UCH-1 (cell line): ENCODE data around the genes DEPP1, ZNF22 and NPY4R.

GRCh38 chr10:43870708-43871497 lies 222.2 kb upstream of the ZNF32 start:
- RRBS, result no CpG with 5 or more reads among the region's 19 CpGs

DNA sequence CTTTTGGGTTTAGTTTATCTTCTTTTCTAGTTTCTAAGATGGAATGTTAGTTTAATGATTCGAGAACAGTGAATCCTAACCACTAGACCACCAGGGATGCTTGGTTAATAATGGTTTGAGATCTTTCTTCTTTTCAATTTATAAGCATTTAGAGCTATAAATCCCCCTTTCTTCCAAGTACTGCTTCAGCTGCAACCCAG lies 302.2 kb upstream of the ZNF32 start:
- RRBS, result no CpG with 5 or more reads among the region's 1 CpG

GRCh38 chr10:43972234-43972494 lies 323.5 kb upstream of the ZNF32 start:
- RRBS, result no CpG with 5 or more reads among the region's 4 CpGs

GRCh38 chr10:44008318-44008538 lies 359.5 kb upstream of the ZNF32 start:
- RRBS, result no CpG with 5 or more reads among the region's 6 CpGs

GRCh38 chr10:44380740-44381272 lies 4.1 kb downstream of the CXCL12 start:
- RRBS, result no CpG with 5 or more reads among the region's 9 CpGs

DNA sequence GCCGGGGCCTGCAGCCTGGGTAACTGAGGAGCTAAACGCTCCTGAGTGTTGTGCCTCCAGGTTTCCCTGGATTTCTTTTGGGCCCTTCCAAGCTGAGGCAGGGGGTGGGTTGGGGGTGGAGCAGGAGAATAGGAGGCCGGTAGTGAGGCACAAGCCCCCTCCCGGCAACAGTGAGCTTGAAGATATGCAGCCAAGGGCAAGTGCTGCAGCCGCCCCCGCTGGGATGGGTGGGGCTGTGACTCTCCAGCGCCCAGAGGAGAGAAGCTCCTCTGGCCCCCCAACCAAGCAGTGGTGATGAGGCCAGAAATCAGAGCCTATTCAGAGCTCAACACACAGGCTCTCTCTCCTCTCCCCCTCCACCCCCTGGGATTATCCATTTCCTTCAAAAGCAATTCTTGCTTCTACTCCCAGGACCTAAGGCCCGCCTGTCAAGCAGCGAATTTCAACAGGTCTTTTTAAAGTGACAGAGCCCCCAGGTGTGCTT lies 2.5 kb downstream of the CXCL12 start:
- RRBS, result no CpG with 5 or more reads among the region's 9 CpGs

DNA sequence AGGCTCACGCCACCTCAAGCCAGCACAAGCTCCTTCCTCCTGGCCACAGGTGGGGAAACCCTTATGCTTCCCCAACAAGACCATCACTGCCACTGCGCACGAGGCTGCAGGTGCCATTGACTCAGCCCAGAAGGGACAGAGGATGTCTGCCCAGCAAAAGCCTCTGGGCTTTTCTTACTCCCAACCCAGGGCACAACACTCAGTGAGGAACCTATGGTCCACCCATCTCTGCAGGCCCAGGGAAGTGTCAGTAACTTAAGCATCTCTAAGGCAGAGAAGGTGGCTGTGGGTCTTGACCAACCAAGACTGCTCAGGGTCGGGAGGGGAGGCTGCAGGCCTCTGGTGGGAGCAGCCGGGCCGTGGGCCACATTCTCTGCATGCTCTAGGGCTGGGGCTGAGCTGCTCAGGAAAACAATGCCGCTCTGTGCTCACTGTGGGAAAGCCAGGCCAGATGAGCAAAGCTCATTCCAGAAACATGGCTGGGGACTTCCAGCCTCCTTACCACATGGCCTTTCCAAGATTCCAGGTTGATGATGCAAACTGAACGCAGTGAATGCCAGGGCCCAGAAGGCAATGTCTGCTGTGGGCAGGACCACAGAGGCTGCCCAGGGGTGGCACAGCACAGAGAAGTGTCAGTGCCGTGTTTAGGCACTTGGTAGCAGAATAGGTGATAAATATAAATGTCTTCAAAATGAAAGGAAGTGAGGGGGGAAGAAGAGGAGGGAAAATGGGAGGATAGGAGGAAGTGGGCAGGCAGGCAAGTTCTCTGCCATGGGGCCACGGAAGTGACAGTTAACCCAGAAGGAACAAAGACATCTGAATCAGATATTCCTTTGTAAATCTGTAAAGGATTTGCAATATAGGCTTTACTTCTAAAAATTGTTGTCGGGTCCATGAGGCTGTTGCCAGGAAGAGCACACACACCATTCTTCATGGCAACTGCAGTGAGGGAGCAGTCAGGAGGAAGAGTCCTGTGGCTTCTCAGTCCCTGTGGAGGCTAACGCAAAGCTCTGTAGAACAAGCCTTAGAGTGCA lies 24.0 kb upstream of the RASSF4 start:
- RRBS, result no CpG with 5 or more reads among the region's 12 CpGs

DNA sequence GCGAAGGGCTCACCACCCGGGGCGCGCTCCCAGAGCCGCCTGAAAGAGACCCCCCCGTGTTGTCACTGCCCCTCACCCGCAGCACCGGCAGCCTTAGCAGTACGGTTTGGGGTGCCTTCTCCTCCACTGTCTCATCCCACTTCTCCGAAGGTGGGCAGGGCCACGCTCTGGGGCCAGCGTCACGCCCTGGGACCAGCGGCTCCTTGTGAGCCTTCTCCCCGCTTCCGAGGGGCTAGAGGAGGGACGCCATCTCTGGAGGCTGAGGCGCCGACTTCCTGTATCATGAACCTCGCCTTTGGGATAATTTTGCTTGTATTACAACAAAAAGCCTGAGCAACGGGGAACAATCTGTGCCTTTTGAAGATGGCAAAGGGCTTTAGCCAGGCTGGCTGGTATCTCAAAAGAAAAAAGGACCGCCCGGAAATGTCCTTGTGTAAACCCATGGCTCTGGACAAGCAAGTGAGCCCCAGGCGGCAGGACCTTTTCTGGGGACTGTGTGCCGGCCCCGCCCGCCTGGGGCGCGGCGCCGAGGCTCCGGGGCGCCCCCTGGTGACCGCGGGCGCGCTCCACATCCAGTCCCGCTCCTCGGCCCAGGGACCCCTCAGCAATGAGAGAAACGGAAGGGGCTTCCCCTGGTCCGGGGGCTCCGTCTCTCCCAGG lies 3.9 kb downstream of the DEPP1 start:
- RRBS, result 10% methylated on average over 24 of the region's 42 CpGs

- RRBS, result no CpG with 5 or more reads among the region's 10 CpGs
Observed at GRCh38 chr10:44978515-44979191, at the start of gene DEPP1. TSS of gene DEPP1 (minus strand) at chr10:44978809.

DNA sequence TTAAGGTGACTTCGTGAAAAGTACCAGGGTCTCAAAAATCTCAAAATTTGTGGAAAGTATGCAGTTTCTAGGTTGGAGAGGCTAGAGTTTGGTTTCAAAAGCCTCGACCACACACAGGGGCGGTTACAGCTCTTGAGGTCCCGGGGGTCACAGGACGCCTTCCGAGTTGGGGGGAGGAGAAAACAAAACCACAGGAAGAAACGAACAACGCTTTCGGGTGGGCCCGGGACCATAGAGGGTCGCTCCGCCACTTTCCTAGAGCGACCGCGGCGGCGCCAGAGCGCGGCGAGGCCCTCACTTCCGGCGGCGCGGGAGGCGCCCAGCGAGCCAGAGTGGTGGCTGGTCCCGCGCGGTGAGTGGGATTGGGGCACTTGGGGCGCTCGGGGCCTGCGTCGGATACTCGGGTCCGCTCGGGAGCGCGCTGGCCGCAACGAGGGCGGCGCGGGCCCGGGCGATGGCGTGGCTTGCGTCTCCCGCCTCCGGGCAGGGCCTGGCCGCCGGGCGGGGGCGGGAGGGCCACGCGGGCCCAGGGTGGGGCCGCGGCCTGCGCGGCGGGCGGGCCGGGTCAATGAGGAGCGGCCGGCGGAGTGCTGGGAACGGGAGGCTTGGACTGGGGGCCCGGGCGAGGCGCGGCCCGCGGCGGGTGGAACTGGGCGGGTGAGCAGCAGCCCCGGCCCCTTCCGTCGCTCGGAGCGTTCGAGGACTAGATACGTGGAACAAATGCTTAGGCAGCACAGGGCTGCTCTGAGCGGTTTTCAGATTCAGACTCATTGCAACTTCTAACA lies at the start of gene ZNF22:
Gene ZNF22, plus strand, starts transcription at position 297 of the 785 bp plus-strand sequence.
- RRBS, result 47% methylated on average over 40 of the region's 82 CpGs

DNA sequence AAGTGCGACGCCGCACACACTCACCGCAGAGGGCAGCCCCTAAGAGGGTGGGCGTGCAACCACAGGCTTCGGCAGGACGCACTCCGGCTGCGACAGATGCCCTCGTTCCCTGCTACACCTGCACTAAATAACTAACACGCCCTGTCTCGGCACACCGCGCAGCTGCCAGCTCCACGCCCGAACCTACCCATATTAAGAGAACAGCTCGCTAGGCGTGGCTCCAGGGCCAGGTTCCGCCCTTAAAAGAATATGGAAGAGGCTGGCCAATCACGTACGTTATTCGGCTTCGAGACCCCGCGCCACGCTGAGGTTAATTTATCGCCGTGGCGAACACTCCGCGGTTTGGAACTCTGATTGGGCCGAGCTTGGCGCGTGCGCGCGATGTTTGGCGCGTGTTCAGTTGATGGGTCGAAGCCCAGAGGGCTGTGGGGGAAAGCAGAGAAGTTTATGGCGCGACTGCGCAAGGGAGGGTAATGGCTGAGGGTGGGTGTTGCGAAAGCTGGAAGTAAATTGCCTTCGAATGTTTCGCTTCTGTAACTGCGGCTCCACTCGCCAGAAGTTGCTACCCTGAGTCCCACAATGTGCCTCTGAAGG lies 91.0 kb downstream of the OR13A1 start:
- RRBS, result no CpG with 5 or more reads among the region's 48 CpGs

GRCh38 chr10:45374662-45375022 lies 626 bp downstream of the ALOX5 start:
- RRBS, result no CpG with 5 or more reads among the region's 17 CpGs

GRCh38 chr10:45379985-45380631 lies 6.1 kb downstream of the ALOX5 start:
- RRBS, result no CpG with 5 or more reads among the region's 16 CpGs

- RRBS, result no CpG with 5 or more reads among the region's 16 CpGs
Observed at GRCh38 chr10:45445302-45445974, 71.4 kb downstream of the ALOX5 start.

DNA sequence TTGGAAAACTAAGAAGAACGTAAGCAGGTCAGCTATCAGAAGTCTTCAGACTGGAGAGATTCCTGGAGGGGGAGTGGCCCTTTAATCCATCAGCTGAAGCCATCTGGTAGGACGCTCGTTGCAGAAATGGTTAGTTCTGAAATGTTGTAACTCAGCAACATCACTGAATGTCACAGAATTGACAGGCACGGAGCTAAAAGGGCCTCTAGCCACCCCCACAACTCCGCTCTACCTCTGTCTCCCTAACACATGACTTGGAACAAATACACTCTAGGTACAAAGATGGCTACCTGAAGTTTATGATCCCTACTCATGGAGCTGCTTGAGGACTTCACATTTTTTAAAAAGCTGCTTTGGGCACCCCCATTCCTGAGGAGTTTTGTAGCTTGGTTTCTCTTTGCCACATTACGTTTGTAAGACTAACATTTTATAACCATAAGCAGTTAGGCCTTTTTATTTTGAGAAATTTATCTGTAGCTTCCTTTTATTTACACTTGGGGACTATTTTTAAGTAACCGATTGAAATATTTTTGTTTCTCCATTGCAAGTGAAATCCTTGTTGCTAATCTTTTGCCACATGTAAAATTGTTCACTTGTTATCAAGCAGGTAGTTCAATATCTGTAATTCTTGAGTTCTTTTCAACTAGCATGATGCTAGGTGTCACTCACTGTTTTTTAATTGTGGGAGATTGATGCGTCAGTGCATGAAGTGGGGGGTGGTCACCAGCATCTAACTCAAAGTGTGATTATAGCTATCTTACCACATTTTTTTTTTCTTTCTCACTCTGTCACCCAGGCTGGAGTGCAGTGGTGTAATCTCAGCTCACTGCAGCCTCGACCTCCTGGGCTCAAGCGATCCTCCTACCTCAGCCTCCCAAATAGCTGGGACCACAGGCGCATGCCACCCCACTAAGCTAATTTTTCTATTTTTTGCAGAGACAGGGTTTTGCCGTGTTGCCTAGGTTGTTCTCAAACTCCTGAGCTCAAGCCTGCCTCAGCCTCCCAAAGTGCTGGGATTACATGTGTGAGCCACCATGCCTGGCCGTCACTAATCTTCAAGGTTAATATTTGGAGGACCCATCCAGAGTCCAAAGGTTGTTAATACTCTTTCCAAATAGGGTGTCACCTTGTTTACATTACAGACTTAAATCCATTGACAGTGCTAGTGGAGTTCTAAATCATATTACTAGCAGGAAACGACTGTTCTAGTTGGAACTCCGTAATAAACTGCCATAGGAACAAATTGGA lies 28.6 kb downstream of the NCOA4 start:
- RRBS, result no CpG with 5 or more reads among the region's 15 CpGs

- RRBS, result no CpG with 5 or more reads among the region's 6 CpGs
Observed at GRCh38 chr10:46018653-46019764, 11.4 kb downstream of the NCOA4 start.

DNA sequence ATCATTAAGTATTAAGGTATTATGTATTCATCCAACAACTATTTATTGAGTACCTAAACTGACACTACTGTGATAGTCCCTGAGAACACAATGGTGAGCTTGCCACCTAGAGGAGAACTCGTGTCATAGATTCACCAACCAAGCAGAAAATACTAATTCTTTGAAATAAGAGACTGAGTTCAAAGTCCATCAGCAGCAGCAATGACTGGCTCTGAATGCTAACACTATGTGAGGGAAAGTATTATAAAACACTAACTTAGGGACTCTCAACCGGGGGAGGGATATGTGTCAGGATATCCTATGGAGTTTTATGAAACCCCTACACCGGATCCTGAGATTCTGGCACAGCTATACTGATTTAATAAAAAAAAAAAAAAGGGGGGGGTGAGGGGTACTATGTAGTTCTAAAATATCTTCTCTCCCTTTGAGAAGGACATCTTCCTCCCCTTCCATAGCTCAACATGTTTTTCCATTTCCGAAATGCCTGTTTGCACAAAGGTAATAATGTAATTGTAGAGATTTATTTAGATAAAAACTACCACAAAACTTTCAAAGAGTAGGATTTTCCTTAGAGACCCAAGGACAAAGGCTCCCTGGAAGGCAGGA lies 1.6 kb downstream of the NCOA4 start:
- RRBS, result no CpG with 5 or more reads among the region's 4 CpGs

GRCh38 chr10:46465852-46466086 lies at the start of gene NPY4R:
TSS of gene NPY4R (minus strand) at chr10:46465958.
- RRBS, result 14% methylated on average over 3 of the region's 23 CpGs

DNA sequence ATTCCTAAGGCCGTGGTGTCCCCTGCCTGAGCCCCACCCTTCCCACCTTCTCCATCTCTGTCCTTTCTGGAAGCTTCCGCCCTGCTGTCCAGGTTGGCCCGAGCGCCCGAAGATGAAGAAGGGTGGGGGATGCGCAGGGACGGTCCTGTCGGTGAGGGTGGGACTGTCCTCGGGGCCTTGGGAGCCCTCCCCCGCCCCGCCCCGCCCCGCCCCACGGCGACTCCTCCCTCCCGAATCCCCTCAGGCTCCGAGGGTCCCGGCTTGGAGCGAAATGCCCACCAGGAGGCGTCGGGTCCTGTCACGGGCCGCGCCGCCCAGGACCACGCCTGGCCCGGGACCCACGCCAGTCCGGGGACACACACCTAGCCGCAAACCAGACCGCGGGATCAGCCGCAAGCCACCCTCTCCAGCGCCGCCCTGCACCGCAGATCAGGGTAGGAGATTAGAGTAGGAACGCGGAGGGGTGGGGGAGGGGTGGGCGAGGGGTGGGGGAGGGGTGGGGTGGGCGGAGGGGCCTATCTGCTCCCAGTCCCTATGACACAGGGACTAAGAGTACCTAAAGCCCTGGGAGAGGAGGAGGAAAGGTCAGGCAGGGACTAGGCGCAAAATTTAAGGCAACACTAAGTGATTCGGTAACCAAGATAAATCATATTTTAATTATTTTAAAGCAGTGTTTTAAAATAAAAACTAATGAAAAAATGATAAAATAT lies 15.2 kb downstream of the GPRIN2 start:
- RRBS, result 78% methylated on average over 10 of the region's 42 CpGs

DNA sequence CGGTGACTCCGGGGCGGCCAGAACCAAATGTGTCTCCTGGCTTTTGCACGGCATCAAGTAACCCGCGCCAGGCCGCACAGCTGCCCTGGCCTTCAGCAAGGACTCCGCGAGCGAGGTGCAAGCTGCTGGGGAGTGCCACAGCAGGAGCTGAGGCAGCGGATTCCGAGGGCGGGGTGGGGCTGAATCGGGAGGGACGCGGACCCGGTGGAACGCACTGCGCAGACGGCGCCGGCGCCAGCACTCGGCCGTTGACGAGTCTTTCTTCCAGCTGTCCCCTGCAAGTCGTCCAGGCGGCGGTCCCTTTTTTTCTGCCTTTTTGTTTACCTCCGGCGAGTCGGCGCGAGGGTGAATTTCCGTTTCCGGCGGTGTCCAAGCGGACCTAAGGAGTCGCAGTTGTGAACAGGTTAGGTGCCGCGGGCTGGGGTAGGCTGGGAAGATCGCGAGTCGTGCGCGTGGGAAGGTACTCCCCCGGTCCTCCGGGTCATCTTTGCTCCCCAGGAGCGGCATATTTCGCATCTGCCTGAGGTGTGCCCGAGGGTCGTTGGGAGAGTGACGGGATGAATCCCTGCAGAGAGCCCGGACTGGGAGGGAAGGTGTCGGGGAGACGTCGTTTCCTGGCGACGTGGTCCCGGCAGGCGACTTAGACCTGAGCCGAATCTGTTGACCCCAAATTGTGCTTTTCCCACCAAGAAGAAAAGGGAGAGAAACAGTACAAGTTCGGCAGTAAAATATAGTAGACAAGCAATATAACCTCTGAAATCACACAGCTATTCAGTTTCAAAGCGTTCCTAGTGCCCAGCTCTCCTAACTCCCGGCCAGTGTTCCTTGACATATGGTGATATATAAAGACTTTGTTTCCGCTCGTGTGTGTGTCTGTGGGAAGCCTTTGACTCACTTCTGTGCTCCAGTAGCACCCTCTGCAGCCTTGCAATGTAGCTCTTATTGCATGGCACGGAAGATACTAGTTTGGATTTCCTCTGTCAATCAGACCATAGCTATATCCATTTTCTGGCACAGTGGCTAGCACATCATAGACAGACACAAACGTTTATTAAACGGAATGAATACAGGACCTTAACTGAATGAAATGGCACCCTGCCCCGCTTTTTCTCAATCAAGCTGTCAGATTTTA lies 124.4 kb upstream of the PTPN20 start:
- RRBS, result no CpG with 5 or more reads among the region's 71 CpGs